Measurements from ENCODE around the genes KANSL3 and COX5B.

GRCh38 chr2:96546947-96547212 lies 10.3 kb downstream of the ARID5A start:
- PRO-cap: no peak

DNA sequence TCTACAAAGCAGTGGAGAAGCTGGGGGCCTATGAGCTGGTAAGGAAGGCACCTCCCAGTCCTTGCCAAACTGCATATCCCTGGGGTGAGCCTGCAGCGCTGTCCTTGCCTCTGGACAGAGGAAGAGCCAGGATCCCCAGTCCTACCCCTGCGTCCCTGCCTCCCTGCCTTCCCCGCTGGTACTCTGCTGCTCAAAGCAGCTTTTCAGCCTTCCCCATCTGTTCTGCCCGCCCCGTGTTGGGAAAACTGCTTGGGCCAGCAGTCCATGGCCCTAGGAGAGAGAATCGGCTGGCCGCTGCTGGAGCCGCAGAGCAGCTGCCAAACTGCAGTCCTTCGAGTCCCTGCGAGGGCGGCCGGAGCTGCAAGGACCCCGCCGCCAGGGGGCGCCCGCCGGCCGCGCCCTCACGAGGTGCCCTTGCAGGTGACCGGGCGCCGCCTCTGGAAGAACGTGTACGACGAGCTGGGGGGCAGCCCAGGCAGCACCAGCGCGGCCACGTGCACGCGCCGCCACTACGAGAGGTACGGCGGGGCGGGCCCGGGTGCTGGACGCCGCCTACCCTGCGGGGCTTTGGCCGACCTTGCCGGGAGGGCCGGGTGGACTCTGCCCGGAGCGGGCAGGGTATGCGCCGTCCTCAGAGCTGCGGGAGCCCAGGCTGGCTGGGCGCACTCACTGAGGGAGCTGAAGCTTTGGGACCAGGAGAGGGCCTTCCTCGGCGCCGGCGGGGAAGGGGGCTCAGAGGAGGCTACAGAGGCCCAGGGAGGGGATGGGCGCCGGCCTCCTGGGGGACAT lies 13.4 kb downstream of the ARID5A start:
- PRO-cap: no peak

DNA sequence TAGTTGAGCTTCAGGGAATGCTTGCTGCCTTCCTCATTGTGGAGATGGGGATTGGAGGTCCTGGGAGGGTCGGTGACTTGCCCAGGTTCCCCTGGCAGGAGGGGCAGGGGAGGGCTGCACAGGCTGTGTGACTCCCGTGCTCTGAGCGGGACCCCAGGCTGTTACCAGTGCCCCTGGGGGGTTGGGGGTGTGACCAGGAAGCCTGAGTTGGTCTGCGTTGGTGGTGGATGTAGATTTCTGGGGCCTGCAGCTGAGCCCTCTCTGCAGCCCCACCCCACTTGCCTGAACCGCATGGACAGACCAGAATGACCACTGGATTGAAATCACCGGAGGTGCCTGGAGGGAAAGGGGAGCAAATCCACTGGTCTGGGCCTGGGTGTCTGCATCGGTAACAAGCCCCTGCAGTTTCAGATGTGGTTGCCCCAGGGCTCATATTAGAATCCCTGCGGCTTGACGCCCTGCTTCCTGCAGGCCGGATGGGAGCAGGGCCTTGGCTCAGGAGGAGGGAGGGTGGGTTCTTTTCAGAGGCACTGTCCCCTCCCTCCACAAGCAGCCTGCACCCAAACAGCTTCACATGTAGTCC lies 16.4 kb downstream of the ARID5A start:
- PRO-cap: no peak

DNA sequence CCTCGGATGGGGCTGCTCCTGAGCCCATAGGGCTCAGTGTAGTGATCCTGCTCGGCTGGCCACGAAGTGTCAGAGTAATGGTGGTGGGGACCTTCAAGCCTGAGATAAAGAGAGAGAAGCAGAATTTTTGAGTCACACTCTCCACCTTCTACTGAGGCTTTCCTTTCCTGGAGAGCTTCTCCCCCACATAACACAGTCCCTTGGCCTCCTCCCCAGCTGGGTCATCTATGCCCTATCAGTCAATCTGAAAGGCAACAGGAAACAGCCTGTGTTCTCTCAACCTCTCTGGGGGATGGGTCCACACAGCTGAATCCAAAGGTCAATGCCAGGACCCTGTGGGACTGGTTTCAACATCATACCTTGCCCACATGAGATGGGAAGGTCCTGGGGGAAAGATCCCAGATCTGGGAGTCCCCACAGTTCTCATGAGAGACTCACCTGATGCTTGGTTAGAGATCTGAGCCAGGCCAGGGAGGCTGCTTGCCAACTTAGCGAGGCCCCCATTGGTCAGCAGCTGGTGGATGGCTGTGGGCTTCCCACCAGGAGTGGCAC lies 36.4 kb downstream of the KANSL3 start:
- PRO-cap: no peak

DNA sequence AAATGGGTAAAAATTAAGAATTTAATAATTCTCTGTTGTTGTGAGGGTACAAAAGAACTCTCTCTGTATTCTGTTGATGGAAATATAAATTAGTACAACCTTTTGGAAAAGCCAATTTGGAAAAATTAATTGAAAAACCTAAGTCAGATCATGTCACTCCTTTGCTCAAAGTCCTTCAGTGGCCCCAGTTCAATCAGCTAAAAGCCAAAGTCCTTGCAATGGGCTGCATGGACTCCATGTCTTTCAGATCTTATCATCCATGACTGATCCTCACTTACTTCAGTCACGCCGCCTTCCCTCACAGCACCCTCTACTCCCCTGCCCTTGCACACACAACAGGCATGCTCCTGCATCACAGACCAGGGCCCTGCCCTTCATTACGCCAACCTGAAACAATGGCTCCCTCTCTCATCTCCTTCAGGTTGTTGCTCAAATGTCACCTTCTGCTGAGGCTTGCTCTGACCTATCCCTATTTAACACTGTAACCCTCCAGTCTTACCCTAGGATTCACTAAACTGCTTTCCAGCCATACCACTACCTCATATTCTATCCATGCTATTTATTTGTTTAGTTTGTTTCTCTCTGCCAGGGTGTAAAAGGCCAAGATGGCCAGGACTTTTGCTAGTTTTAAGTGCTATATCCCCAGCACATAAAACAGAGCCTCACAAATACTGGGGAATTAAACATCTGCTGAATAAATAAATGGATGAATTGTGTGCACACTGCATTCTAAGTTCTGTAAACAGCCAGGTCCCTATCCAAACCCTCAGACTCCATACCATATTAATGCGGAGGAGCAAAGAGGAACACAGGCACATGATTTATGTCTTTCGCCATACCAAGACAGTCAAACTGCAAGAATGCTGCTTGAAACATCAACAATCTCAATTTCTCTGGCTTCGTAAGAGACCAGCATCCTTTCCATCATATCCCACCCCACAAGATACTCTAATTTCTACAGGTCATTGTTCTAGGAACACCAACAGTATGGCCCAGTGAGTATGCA lies 15.3 kb downstream of the KANSL3 start:
- PRO-cap: no peak

DNA sequence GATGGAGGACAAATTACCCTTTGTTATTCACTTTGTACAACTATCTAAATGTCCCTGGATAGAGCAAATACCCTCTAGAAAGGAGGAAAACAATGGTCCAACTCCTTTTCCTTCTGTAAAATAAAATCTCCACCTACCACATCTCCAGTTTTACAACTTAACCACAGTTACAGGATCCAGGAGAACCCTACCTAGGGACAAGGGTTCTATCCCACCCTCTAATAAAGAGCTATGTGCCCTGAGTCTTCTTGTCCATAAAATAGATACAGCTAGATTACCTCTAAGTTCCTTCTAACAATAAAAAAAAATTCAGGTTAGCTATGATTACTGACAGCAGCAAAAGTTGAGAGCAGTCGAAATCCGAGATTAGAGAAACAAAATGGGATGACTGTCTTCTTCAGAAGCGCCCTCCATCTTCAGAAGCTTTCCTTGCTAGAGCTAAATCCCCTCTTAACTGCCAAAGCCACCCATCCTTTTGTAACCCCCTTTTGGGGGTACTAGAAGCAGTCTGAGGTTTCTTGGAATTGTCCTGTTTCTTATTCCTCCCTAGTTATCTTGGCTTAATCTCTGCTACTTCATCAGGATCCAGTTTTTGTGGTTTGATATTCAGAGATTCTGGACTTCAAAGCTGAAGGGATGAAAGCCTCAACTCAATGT lies 14.5 kb downstream of the KANSL3 start:
- PRO-cap: no peak

DNA sequence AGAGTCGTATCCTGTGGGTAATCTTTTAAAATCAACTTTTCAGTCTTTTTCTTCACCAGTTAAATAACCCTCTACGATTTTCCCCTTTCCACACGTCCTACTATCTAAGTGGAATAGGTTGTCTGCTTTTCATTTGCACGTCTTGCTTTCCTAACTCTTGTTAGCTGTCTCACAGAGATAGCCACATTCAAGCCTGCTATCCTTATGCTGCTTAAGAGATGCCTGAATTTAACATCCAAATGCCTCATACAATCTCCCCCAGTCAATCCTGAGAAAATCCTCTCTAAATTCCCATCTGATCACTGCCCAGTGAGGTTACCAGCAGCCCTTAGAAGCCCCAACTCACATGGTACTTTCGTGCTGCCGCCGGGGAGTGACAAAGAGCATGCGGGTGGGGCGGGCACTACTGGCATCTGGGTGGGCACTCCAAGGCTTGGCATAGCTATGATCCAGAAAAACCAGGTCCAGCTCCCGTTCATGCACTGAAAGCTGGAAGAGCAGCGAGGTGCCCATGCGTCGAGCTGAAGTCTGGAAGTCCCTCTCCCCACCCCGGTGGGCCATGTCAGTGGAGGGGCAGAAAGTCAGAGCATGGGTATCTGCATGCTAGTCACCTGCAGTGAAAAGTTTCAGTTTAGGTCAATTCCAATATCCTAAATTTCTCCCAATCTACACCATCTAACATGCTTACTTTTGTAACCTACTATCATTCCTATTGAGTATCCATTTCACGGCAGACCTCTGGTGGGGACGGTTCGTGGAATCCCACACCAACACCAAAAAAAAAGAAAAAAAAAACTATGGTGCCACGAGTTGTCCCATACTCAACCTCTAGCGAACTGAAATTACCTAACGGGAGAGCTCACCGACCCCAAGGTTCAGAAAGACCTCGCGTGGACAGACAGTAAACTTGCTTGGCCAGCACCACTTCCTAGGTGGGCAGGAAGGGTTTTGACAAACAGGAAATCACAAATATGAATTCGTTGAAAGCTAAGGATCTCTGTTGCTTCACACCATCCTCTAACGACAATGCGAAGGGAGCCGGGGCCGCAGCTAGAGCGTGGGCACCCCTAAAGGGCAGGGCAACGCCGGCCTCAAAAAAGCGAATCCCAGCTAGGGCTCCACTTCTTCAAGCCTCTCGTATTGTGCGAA lies 1.2 kb downstream of the KANSL3 start:
- PRO-cap: no peak

DNA sequence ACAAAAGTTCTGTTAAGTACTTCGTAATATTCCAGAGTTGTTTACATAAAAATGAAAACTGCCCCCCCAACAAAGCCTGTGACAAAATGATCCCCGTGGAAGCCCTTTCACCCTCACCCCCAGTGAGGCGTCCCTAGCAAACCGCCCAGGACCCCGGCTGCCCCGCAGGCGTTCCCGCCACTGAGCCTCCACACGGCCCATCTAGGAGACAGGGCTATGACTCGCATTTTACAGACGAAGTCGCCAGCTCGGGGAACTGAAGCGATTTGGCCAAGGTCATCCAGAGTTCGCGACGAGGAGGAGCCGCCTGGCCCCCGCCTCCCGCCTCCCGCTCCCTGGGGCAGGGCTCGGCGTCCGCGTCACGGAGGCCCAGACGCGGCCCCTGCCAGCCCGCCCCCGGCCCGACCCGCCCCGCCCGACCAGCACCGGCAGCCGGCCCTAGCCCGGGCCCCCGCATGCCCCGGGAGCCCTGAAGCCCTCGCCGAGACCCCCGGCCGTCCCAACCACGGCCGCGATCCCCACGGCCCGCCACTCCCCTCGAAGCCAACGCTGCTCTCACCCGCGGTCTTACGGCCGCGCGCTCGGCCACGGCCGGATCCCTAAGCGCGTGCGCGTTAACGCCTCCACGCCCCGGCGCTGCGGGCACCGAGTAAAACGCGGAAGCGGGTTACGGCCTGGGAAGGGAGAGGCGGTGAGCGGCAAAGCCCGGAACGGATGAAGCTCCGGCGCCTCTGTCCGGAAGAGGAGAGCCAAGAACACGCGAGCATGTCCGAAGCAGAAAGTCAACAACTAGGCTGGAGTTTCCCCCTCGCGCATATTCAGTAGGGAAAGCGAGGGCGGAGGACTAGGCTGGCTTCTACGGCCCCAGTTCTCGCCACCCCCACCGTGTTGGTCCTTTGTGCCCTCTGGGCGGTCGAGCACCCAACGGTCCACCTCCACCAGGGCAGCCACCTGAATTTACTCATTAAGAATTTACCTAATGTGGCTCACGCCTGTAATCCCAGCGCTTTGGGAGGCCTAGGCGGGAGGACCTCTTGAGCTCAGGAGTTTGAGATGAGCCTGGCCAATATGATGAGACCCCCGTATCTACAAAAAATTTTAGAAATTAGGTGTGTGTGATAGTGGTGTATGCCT lies at the start of gene KANSL3:
Gene KANSL3, minus strand, starts transcription at position 589 of the 1,134 bp plus-strand sequence.
- PRO-cap: bidirectional peak, plus-strand start at position 817 of the sequence, minus-strand start at position 601 of the sequence

- PRO-cap: no peak
Observed at GRCh38 chr2:96767228-96767852, 6.6 kb downstream of the CNNM4 start.

DNA sequence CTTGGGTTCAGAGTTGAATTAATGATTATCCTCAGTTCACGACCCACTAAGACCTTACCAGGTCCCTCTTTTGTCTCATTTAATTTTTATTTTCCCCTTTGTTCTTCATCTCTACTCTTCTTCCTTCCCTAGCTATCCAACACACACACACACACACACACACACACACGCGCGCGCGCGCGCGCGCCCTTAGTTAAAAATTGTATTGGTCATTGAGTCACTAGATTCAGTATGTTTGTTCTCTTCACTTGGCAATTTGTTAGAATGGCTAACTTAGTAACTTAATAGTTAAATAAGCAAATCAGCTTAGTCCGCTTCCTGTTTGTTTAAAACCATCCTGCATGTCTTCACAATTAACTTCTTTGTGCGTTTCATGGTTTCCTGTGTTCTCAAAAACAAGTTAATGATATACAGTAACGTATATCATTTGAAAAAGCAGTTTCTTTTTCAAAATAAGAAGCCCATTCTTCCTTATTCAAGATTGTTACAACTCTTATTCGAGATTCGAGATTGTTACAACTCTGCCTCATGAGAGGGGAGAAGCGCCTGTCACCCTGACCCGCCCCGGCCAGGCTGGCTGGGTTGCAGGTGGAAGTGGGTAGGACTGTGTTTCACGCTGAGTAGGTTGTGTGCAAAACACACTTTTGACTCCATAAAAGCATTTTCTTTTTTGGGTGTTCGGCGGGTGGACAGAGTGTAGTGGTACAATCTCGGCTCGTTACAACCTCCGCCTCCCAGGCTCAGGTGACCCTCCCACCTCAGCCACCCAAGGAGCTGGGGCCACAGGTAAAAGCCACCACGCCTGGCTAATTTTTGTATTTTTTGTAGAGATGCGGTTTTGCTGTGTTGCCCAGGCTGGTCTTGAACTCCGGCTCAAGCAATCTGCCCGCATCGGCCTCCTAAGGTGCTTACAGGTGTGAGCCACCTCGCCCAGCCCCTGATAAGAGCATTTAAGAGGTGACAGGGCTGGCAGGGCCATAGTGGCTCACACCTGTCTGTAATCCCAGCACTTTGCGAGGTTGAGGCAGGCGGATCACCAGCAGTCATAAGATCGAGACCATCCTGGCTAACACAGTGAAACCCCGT lies 9.4 kb upstream of the CNNM3 start:
- PRO-cap: no peak

DNA sequence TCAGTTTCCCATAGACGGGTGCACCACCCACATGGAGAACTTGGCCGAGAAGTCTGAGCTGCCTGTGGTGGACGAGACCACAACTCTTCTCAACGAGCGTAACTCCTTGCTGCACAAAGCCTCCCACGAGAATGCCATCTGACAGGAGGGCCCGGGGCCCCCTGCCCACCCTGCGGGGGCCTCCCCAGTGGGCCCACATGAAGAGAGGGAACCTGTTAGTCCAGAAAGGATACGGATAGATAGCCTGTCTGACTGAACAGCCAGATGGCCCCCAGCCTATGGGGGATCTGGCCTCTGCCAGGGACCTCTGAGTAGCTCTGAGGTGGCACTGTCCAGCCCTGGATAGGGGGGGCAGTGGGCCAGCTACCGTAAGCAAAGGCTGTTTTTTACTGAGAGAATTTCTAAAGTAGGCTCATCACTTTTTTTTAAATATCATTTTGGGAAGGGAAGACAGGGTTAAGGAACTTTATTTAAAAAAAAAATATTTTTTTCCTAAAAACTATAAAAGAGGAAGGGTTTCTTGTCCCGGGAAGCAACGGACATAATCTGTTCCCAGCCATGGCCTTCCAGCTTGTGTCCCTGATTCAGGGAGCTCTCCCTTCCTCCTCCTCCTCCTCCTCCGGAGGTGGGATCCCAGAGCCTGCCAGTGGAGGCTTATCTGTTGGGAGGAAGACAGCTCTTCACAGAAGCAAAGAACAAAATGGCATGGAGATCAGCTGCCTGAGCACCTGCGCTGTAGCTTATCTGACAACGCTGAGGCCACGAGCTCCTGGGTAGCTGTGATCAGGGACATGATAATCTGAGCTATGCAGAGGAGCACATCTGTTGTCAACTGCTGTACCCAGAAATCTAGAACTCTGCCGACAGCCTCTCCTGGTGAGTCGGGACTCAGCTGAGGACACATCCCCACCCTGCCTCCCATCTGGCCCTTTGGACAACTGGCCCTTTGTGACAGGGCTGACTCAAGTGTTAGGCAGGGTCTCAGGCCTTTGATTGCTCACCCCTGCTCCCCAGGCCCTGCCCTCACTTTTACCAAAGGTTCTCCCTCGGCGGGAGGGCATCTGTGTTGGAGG lies 6.4 kb upstream of the CNNM3 start:
- PRO-cap: no peak

GRCh38 chr2:96816994-96817704 lies 1.1 kb downstream of the CNNM3 start:
- PRO-cap: no peak

DNA sequence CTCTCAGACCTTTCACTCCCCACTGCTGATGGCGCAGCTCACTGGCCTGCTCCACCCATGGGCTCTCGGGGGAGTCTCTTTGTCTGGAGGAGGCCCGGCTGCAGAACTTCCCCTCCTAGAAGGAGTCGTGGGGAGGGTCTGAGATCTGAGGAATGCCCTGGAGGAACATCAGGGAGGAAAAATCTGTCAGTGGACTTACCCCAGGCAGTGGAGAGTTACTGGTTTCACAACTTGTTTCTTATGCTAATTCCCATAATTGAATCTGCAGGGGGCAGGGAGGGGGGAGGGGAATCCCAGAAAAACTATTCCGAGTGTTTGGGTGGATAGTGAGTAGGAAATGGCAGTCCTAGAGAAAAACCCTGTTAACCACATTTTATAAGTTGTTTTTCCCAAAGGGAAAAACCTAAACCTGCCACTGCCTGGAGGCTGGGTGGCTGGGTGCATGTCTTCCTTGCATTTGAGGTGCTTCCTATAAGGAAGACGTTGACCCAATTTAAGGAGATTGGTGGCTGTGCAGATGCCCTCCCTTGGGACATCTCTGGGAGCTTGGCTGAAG lies 11.7 kb upstream of the SEMA4C start:
- PRO-cap: no peak

- PRO-cap: no peak
Observed at GRCh38 chr2:96885655-96886937, 16.2 kb upstream of the SEMA4C start.

DNA sequence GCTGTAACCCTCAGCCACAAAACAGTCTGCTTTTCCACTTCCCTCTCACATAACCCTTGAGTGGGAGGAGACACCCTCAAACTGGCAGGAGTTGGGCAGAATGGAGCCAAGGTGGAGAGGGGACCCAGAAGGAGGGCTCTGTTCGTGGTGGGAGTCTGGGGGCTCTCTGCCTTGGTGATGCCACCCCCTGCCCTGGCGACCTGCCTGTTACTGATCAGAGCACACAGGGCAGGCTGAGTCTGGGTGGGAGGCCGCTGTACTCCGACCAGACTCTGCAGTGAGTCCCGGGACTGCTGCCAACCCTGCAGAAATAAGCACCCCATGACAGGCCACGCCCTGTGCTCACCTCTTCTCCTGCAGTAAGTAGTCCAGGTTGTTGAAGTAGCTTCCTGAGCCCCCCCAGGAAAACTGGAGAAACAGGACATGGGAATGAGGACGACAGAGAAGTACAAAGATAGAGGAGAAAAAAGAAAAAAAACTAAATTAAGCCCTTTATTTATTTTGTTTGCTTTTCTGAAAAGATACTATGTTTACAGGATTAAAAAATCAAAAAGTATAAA lies 15.9 kb downstream of the FAM178B start:
- PRO-cap: no peak

- PRO-cap: no peak
Observed at GRCh38 chr2:97194668-97195123, 81.7 kb downstream of the ANKRD36 start.

DNA sequence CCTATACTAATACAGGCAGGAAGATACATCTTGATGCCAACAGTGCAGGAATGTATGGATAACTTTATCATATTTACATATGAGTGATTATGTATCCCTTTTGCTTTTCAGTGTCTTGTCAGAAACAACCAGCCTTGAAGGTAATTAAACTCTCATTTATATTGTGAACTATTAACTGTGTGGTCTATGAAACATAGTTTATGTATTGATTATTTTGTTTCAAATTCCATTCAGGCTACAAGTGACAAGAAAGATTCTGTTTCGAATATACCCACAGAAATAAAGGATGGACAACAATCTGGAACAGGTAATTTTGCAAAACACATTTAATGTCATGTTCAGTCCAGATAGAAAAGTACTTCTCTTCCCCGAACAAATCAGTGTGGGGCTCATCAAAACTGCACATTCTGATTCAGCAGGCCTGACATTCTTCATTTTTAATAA lies 100.4 kb downstream of the ANKRD36 start:
- PRO-cap: no peak

DNA sequence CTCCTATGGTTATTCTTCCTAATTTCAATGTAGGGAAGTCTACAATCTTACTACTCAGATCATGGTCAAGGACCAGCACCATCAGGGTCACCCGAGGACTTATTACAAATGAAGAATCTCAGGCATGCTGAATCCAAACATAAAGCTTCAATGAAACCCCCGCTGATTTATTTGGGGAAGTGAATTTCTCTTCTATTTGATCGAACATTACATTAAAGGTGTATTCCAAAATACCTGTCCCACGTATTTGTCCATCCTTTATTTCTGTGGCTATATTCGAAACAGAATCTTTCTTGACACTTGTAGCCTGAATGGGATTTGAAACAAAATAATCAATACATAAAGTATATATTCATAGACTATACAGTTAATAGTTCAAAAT lies 48.0 kb downstream of the ANKRD36B start:
- PRO-cap: no peak

DNA sequence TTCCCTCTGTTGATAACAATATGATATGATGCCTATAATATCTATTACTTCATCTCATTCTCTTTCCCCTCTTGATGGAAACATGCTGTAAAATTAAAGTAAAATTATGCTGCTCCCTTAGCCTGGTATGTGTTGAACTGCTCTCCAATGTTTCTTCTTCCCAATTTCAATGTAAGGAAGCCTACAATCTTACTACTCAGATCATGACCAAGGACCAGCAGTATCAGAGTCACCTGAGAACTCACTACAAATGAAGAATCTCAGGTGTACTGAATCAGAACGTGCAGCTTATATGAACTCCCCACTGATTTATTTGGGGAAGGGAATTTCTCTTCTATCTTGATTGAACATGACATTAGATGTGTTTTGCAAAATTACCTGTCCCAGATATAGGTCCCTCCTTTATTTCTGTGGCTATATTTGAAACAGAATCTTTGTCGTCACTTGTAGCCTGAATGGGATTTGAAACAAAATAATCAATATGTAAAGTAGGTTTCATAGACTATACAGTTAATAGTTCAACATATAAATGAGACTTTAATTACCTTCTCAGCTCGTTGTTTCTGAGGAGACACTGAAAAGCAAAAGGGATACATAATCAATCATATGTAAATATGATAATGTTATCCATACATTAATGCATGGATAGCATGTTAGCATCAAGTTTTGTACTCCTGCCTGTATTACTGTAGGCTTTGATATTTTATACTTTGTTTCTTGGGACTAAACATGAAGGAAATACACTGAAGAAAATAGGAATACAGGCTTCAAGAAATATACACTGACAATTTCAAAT lies 29.2 kb downstream of the ANKRD36B start:
- PRO-cap: no peak

- PRO-cap: bidirectional peak, plus-strand start at chr2:97646074, minus-strand start at chr2:97645841
Observed at GRCh38 chr2:97645240-97646225, at the start of gene COX5B. TSS of gene COX5B (plus strand) at chr2:97646062.

Measured in peritoneum (tissue), 1 donor.